Mammary epithelial cell (primary cell): ENCODE results near the gene CFAP90.

- CAGE, long polyA plus RNA = no peak
- RRBS = no CpG with 5 or more reads among the region's 18 CpGs
Observed at GRCh38 chr5:6715660-6716594, 2.7 kb downstream of the TENT4A start.

GRCh38 chr5:6730429-6730648 lies 17.1 kb downstream of the TENT4A start:
- CAGE, long polyA plus RNA = no peak
- RRBS = no CpG with 5 or more reads among the region's 5 CpGs

DNA sequence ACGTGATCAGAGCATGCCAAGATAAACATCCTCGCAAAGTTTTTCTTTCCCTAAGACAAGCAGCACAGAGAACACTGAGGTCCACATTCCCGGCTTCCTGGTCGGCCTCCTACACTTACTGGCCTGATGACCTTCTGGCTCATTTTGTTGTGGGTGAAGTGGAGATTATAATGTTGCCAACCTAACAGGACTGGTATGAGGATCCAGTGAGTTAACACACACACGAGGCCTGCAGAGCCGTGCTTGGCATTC lies 186.0 kb downstream of the TENT4A start:
- CAGE, long polyA plus RNA = no peak
- RRBS = no CpG with 5 or more reads among the region's 6 CpGs

GRCh38 chr5:7850651-7851400 lies at the start of gene CFAP90:
Gene CFAP90, minus strand, starts transcription at chr5:7851133.
- CAGE, long polyA plus RNA = no peak
- RRBS = 3% methylated on average over 12 of the region's 74 CpGs

DNA sequence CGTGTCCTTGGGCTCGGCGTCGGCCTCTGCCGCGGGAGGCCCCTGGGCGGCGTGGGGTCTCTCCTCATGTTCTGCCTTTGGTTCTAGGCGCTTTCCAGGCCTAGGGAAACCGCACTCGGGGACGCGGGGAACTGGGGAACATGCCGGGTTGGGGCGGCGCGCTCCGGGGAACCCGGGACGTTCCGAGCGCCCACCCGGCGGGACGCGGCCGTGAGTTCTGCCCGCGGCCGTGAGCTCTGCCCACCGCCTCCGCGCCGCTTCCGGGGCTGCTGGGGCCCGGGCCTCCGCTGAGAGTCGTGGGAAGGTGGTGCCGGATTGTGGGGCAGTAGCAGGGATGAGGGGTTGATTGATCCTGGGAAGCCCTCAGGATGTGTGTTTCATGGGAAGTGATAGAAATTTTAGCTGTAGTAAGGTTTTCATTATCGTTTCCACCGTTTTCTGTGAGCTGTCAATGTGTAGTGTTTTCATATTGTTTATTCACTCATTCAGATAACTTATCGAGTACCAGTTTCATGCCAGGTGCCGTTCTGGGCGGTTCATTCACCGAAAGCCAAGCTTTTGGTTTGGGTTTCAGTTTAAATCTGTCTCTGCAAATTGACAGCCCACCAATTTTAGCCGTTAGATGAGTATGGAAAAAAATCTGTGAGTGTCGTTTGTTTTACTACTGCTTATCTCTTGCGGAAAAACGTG lies 612 bp downstream of the MTRR start:
- CAGE, long polyA plus RNA = no peak
- RRBS = 1% methylated on average over 13 of the region's 49 CpGs

DNA sequence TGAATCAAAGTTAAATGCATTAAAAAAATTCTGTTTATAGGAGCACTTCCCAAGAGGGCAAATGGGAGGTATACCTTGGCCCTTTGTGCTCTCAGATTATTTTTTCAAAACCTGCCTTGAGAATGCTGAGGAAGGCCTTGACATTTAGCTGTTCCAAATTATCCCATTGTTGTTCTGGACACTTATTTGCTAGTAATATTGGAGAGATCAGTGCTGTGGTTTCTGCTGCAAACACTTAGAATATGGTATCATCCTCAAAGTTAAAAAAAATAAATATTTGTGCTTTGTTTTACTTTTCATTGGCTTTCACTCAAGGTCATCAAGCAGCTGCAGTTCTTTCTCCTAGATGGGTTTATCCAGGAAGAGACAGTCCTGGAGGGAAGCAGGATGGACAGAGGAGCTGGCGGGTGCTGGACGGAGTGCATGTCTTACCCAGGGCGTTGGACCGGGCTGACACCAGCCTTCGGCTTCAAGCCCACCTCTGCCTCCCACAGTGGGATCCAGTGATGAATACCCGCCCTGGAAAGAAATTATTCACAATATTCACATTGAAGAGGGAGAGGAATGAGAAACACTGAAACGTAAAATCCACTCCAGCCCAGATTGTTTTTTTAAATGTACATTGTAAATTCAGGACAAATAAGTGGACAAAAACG lies 193.6 kb downstream of the MTRR start:
- CAGE, long polyA plus RNA = no peak
- RRBS = no CpG with 5 or more reads among the region's 8 CpGs

DNA sequence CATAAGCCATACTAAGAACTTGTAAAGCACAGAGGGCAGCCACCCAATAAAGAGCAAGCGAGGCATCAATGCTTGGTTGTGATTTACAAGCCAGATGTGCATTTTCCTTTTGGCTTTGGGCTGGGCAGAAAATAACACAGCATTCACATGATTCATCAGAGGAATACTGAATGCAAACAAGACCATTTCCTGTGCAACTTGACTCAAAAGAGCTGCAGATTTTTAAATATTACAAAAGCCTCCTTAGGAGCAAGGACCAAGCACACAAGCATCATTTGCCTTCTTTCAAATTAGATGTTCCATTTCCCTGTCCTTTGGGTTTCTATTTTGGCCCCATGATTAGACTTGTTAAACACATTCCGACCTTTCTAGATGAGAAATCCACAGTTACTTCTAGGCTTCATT lies 207.9 kb downstream of the SEMA5A start:
- CAGE, long polyA plus RNA = no peak
- RRBS = no CpG with 5 or more reads among the region's 2 CpGs

GRCh38 chr5:9409231-9410183 lies 136.4 kb downstream of the SEMA5A start:
- CAGE, long polyA plus RNA = no peak
- RRBS = no CpG with 5 or more reads among the region's 12 CpGs

DNA sequence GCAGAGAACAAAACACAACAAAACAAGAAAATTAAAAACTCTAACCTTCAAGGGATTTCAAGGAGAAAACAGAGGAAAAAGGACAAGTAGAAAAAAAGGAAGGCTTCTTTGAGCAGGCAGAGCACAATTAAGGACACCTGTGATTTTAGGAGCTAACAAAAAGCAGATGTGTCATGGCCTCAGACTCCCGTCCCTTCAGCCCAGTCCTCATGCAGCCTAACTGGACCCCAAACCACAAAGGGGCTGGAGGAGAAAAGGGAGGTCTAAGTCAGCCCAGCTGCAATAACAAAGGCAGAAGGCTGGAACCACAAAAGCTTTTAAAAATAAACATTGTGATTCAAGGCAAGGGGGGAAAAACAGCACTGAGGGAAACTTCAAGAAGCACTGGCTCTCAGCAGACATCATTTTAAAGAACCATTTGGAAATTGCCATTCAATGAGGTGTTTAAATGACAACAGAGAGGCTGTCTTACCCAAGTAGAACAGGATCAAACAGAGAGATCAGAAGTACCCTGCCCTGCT lies 89.4 kb downstream of the SEMA5A start:
- CAGE, long polyA plus RNA = no peak
- RRBS = no CpG with 5 or more reads among the region's 1 CpG

DNA sequence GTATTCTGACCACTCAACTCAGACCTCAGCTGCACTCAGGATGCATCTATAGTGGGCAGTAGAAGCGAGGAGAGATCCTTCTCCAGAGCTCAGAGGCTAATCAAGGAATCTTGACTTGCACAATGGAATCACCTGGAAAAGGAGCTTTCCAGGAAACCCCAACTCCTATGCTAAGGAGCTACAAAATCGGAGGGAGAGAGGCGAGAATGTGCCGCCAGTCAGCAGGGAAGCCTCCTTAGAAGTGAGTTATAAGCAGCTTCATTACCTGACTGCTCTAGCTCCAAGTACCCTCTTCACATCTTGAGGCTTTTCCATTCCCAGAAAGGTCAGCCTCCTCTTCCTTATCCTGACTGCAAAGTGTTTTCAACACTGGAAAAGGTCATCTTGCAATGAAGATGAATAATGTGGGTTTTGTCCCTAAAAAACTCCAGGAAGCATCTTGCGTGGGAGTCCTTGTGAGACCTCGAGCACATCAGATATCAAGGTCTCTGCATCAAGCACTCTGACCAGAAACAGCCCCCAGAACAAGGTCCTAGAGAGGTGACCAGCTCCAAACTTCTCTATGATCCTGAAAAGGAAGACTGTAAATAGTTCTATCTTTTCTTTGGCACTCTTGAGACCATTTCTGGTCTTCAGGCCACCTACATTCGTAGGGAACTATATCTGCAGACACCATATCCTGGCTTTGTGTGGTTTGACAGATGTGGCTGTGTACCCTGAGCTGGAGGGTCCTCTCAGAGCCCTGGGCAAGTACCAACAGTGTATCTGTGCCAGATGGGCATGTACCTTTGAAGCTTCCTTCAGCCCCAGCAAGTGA lies 15.0 kb downstream of the SEMA5A start:
- CAGE, long polyA plus RNA = no peak
- RRBS = no CpG with 5 or more reads among the region's 7 CpGs

DNA sequence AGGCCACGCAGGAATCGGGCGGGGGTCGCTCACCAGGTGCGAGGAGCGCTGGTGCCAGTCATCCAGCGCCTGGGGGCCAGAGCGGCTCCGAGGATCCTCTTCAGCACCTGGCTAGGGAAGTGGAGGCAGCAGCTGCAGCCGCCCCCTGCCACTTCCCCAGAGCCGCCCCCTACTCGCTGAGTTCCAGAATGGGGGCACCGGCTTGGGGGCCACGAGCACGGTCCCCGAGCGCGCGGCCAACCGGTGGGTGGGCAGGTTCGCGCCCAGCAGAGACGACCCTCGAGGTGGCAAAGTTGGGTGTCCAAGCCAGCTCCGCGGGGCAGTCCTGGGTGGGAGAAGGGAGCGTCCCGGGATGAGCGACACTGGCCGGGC lies 338 bp downstream of the SEMA5A start:
- CAGE, long polyA plus RNA = no peak
- RRBS = 2% methylated on average over 8 of the region's 30 CpGs

DNA sequence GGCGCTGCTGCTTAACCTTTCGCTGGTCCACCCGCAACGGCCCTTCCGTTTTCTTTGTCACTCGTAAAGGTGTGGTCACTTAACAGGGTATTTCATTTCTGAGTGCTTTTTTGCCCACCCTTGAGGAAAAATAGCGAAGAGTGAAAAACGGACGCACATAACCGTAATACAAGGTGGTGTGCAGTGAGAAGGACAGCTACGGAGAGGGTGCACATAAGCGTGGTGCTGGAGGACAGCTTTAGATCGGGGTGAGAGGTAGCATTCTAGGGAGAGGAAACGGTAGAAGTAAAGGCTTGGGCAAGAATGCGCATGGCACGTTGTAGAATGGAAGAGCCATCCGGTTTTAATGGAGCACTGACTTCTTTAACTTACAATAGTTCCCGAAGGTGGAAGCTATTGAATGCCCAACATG lies 751 bp downstream of the CCT5 start:
- CAGE, long polyA plus RNA = no peak
- RRBS = no CpG with 5 or more reads among the region's 18 CpGs

GRCh38 chr5:10262176-10262970 lies 12.3 kb downstream of the CCT5 start:
- CAGE, long polyA plus RNA = no peak
- RRBS = no CpG with 5 or more reads among the region's 19 CpGs

GRCh38 chr5:10421157-10422402 lies 20.1 kb upstream of the ROPN1L start:
- CAGE, long polyA plus RNA = no peak
- RRBS = no CpG with 5 or more reads among the region's 16 CpGs

GRCh38 chr5:10431401-10431951 lies 10.2 kb upstream of the ROPN1L start:
- CAGE, long polyA plus RNA = no peak
- RRBS = no CpG with 5 or more reads among the region's 1 CpG

DNA sequence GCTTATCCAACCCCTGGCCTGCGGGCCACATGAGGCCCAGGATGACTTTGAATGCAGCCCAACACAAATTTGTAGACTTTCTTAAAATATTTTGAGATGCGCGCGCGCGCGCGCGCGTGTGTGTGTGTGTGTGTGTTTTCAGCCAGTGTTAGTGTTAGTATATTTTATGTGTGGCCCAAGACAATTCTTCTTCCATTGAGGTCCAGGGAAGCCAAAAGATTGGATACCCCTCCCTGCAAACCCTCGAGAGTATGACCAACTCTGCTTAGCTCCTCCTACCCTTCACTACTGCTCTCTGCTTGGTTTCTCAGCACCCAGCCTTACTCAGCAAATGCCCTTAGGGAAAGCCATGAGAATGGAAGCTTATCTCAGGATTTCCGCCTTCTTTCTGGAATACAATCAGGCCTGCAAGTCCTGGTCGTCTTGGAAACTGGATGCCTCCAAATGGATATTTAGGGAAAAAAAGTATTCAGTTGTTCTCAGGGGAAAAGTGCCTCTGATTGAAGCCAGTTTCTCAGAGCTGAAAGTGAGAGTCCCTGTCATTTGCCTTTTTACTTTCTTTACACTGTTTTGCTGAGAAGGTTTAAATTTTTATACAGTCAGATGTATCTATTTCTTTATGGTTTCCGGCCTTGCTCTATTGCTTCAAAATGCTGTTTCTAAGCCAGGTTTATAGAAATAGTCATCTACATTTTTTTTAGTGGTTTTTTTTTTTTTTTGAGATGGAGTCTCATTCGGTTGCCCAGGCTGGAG lies 26.8 kb downstream of the ANKRD33B start:
- CAGE, long polyA plus RNA = no peak
- RRBS = no CpG with 5 or more reads among the region's 15 CpGs

DNA sequence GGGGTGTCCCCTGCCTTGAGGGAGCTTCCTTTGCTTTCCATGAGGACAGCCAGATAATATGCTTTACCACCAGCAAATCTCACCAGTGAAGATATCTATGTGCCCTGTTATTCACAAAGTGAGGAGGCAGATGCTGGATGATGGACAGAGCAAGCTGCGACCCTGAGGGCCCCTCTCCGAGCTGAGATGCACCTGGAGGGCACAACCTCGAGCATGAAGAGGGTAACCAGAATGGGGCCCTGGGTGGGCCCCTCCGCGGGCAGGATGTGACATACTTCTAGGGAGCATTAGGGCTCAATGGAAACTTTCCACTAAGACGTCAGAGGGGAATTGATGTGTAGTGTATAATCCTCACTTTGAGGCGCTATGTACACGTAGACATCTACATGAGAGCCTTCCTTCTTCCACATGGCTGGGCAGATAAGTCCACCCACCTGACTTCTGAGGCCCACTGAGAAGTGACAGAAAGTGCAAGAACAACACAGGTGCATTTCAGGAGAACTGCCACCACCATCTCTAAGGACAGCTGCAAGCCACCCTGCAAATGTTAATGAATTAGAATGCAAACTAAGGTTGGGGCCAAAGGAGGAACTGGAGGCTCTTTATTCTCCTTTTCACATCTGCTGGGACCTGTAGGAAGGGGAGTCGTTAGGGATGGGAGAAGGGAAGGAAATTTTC lies 61.1 kb downstream of the DAP start:
- CAGE, long polyA plus RNA = no peak
- RRBS = no CpG with 5 or more reads among the region's 9 CpGs

- CAGE, long polyA plus RNA = no peak
- RRBS = no CpG with 5 or more reads among the region's 5 CpGs
Observed at GRCh38 chr5:10856818-10857128, 95.7 kb upstream of the DAP start.

DNA sequence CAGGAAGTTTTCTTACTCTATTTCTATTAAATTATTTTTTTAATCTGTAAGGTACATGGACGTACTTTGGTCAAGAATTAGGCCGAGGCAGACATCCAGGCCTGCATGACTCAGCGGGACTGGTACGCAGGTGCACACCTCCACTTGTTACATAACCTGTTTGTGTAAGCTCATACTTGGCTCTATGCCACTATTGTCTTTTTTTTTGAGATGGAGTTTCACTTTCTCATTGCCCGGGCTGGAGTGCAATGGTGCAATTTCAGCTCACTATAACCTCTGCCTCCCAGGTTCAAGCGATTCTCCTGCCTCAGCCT lies 201.0 kb upstream of the DAP start:
- CAGE, long polyA plus RNA = no peak
- RRBS = no CpG with 5 or more reads among the region's 6 CpGs

GRCh38 chr5:11346462-11346891 lies 557.8 kb downstream of the CTNND2 start:
- CAGE, long polyA plus RNA = no peak
- RRBS = 92% methylated on average over 4 of the region's 14 CpGs